NCI-H460 (cell line): ENCODE results near the genes SLC25A17, RBX1, ZC3H7B, DESI1 and CCDC134.

RAMPAGE:
- cytosol, long total RNA = start-site peak on the minus strand at chr22:40819300-40819361, 354 and 295 reads in 2 replicates
- long total RNA = start-site peak on the minus strand at chr22:40819309-40819388, 248 and 326 reads in 2 replicates
- nucleus, long total RNA = start-site peak on the minus strand at chr22:40819303-40819357, 206 and 27 reads in 2 replicates
Measured at GRCh38 chr22:40819148-40820041, at the start of gene SLC25A17. Gene SLC25A17 (minus strand): TSS chr22:40819346.

RAMPAGE:
- cytosol, long total RNA = no peak
- long total RNA = no peak
- nucleus, long total RNA = no peak
Measured at GRCh38 chr22:40922888-40923087, 28.4 kb upstream of the RBX1 start.

RAMPAGE:
- cytosol, long total RNA = start-site peak on the plus strand at chr22:40951366-40951390, 1,937 and 1,682 reads in 2 replicates
- long total RNA = start-site peak on the plus strand at chr22:40951367-40951388, 691 and 2,168 reads in 2 replicates
- nucleus, long total RNA = start-site peak on the plus strand at chr22:40951370-40951388, 233 and 176 reads in 2 replicates
Measured at GRCh38 chr22:40951262-40951520, at the start of gene RBX1. Gene RBX1 (plus strand): TSS chr22:40951378.

DNA sequence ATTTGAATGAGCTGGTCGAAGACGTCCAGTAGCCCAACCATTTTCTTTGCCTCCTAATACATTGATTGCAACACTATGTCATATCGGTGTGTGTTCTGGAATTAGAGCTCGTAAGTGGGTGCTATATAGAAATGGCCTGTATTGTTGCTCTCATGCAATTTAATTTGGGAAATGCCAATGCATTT is 725 bp downstream of the EP300 start:
RAMPAGE:
- cytosol, long total RNA = no peak
- long total RNA = no peak
- nucleus, long total RNA = no peak

RAMPAGE:
- cytosol, long total RNA = no peak
- long total RNA = no peak
- nucleus, long total RNA = no peak
Measured at GRCh38 chr22:41178980-41179581, 26.0 kb upstream of the L3MBTL2 start.

GRCh38 chr22:41247679-41248302 is 7.1 kb upstream of the CHADL start:
RAMPAGE:
- cytosol, long total RNA = no peak
- long total RNA = no peak
- nucleus, long total RNA = no peak

DNA sequence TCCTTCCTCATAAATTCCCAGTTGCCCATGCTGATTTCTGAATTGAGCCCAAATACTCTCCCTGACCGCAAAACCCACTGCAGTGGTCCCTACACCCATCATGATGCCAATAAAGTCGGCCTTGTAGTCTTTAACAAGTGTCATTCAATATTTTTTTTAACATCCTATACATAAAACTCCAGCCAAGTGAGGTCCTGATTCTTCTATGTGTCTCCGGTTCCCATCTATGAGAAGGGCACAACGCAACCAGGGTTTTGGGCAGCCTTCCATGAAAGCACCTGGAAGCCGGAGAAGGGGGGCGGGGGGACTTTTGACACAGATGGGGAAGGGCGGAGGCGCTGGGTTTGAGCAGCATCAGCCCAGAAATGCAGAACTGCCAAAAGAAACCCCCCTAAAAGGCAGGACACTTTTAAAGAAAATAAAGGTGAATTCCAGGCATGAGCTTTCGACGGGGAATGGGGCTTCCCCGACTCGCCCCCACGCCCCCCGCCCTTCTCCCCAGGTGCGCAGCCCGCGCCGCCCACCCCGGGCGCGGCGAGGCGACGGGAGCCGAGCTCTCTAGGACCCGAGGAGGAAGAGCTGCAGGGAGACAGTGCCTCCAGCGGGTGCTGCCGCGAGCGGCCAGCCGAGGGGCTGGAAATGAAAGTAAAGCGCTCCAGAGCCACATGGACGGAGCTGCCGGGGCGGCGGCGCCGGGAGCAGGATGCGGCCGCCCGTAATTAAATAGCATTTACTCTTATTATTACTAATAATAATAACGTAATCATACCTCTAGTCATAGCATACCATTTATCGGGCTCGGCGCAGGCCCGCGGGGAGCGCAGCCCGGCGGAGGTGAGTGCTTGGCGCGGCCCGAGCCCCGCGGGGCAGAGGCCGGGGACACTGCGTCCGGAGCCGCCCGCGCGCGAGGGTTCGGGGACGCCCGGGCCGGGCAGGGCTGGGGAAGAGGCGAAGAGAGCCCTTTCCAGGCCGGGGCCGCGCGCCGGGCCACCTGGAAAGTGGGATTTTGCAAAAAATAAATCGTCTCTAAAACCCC is at the start of gene ZC3H7B:
Gene ZC3H7B, plus strand, starts transcription at position 587 of the 1,036 bp plus-strand sequence.
RAMPAGE:
- cytosol, long total RNA = start-site peak on the plus strand centred at position 616 of the sequence, 92 bp wide, 763 and 250 reads in 2 replicates
- long total RNA = start-site peak on the plus strand centred at position 632 of the sequence, 56 bp wide, 88 and 376 reads in 2 replicates
- nucleus, long total RNA = start-site peak on the plus strand centred at position 640 of the sequence, 53 bp wide, 861 and 466 reads in 2 replicates

DNA sequence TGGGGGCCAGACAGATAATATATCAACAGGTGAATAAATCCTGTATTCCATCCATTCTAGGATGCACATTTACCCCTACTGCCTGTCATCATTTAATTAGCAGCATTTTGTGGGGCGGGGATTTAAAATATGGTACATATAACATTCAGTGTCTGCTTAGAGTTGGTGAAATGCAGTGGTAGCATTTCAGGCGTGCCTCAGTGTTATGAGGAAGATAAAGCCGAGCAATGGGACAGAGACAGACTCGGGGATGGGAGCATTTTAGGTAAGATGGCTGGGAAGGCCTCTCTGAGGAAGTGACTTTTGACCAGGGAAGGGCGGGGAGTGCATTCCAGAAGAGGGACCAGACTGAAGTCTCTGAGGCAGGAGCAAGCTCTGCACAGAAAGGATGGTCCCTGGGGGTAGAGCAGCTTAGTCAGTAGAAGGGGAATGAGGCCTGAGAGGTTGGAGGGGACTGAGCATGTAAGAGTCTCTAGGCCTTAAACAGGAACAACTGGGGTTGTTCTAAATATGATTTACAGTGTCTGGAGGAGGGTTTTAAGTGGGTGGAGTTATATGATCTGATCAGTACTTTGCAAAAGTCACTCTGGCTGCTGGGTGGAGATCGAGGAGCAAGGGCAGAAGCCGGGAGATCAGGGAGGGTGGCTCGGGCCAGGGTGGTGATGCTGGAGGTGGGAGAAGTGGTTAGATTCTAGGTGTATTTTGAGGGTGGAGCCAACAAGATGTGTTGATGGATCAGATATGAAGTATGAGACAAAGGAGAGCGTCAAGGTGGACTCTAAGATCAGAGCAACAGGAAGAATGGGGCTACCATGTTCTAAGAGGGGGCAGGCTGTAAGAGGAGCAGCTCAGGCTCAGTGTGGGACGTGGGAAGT is 31.7 kb upstream of the TEF start:
RAMPAGE:
- cytosol, long total RNA = no peak
- long total RNA = no peak
- nucleus, long total RNA = no peak

DNA sequence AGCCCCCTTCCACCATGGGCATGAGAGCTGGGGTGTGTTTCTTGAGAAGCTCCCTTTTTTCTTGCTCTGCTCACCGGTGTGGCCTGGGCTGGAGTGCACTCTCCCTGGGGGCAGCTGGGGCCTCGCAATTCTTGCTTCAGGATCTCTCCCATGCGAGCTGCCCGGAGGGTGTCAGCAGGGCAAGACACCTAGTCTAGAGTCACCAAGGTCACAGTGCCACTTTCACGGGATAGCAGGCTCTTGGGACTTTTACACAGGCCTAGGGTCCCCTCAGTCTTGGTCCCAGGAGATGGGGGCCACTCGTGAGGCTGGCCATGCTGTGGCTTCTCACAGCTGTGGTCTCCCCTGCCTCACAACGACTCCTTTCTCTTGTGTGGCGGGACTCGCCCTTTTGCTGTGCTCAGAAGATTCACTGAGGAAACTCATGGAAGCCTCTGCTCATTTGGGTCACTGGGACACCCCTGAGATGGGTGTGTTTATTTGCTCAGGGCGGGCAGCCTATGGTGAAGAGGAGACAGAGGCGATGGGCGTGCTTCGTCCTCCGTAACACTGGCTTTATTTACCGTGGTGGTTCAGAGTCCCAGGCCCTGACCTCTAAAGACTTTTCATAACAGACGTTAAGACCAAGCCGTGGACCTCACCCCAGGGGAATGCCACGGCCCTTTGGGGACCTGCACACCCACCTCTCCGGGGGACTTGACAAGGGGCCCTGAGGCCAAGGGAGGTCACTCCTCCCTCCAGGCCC is 15.4 kb downstream of the TEF start:
RAMPAGE:
- cytosol, long total RNA = no peak
- long total RNA = no peak
- nucleus, long total RNA = no peak

GRCh38 chr22:41410166-41410843 is 28.6 kb downstream of the TEF start:
RAMPAGE:
- cytosol, long total RNA = no peak
- long total RNA = no peak
- nucleus, long total RNA = no peak

RAMPAGE:
- cytosol, long total RNA = no peak
- long total RNA = no peak
- nucleus, long total RNA = no peak
Measured at GRCh38 chr22:41613389-41613981, 7.4 kb downstream of the DESI1 start.

DNA sequence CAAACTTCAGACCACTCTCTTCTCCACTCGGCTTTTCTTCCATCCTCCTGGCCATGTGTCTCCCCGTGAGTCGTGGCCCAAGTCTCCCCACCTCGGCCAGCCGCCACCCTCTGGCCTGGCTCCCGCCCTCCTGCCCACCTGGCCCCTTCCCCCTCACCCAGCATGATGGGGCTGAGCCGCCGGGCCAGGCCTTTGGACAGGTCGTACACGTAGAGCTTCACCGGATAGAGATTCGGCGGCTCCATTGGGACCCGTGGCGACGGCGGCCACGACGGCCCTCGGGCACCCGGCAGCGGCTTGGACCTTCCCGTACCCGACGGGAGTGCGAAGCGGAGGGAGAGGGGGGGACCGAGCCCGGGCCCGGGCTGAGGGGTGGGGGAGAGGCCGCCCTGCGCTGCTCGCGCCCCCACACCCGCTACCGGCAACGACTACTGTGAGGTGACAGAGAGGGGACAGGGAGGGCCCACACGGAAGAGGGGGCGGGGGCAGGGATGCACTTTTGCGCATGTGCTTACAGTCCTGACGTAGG is at the start of gene DESI1:
Gene DESI1, minus strand, starts transcription at position 449 of the 529 bp plus-strand sequence.
RAMPAGE:
- cytosol, long total RNA = start-site peak on the minus strand centred at position 435 of the sequence, 31 bp wide, 942 and 159 reads in 2 replicates
- long total RNA = start-site peak on the minus strand centred at position 428 of the sequence, 17 bp wide, 17 and 84 reads in 2 replicates
- nucleus, long total RNA = start-site peak on the minus strand centred at position 428 of the sequence, 17 bp wide, 201 and 66 reads in 2 replicates

GRCh38 chr22:41636395-41636923 is 15.4 kb downstream of the XRCC6 start:
RAMPAGE:
- cytosol, long total RNA = no peak
- long total RNA = no peak
- nucleus, long total RNA = no peak

DNA sequence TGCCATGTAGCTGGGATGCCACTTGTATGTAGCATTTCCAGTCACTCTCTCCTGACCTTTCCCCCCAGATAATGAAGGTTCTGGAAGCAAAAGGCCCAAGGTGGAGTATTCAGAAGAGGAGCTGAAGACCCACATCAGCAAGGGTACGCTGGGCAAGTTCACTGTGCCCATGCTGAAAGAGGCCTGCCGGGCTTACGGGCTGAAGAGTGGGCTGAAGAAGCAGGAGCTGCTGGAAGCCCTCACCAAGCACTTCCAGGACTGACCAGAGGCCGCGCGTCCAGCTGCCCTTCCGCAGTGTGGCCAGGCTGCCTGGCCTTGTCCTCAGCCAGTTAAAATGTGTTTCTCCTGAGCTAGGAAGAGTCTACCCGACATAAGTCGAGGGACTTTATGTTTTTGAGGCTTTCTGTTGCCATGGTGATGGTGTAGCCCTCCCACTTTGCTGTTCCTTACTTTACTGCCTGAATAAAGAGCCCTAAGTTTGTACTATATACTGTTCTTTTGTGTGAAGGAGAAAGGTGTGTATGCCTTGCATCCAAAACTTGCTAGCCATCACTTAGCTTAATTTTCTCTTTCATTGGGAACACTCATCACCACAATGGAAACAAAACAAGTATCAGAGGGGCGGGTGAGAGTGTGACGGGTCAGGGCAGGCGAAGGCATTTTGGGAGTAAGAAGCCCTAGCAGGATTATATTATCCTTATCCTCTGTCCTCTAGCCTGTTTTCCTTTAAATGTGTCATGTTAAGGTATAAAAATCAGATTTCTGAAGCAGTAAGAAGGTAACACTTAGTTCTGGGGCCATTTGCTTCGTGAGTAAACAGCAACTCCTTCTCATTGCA is 24.9 kb downstream of the SNU13 start:
RAMPAGE:
- cytosol, long total RNA = no peak
- long total RNA = no peak
- nucleus, long total RNA = no peak

RAMPAGE:
- cytosol, long total RNA = no peak
- long total RNA = no peak
- nucleus, long total RNA = no peak
Measured at GRCh38 chr22:41746686-41746939, 47.3 kb downstream of the MEI1 start.

DNA sequence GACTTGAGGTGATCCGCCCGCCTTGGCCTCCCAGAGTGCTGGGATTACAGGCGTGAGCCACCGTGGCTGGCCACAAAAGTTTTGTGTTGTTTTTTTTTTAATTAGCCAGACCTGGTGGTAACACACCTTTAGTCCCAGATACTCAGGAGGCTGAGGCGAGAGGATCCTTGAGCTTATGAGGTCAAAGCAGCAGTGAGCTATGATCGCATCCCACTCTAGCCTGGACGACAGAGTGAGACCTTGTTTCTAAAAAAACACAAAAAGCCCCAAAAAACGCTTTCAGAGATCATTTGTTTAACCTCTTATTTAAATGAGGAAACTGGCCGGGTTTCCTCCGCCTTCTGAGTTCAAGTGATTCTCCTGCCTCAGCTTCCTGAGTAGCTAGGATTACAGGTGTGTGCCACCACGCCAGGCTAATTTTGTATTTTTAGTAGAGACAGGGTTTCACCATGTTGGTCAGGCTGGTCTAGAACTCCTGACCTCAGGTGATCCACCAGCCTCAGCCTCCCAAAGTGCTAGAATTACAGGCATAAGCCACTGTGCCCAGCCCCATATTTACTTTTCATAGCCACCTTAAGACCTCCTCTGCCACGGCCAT is 47.1 kb upstream of the CCDC134 start:
RAMPAGE:
- cytosol, long total RNA = no peak
- long total RNA = no peak
- nucleus, long total RNA = no peak

DNA sequence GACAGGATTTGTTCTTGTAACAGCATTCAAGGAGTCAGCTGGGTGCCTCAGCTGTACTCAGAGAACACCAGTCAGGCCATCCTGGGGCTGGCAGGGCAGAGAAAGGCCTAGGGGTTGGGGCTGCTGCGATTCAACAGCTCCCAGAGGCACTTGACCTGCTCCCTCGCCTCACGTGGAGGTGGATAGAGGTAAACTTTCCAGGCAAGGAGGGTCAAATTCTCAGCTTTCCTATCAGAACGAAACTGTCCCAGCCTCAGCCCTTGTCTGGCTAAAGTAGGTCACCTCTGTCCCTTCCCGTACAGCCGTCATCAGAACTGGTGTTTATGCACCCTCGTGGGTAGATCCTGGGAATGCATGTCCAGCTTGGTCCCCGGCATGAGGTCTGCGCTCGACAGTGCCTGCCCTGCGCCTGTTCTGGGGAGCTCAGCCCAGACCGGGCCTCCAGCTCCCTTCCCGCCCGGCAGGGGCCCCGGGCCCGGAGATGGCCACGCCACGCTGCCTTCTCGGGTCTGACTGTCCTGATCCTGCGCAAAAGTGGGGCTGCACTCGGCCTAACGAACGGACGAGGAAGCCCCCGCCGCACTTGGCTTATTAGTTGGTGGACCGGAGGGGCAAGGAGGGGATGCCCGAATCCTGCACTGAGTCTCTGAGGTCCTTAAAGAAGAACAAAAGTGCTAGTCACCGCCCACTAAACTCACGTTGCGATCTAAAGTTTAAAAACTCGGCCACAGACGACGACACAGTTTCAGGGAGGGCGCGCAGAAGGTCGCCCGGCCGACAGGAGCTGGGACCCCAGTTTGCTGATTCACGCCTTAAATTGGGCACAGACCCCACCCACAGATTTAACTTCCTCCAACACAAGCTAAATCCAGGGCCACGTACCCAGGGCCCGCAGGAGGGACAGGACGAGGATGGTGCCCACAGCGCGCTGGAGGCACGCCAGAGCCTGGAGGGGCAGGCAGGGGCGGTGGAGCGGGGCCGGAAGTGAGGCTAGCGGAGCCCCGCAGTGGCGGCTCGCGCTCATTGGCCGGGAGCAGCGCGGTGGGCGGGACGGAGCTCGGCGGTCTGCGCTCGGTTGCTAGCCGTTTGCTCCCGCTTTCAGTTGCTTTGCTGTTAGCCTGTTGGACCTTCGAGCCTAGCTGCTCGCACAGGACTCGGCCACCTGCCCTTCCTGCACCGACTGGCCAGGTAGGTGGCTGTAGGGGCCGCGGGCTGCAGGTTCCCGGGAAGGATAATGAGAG is at the start of gene CCDC134:
Gene CCDC134, plus strand, starts transcription at position 1,101 of the 1,241 bp plus-strand sequence.
RAMPAGE:
- cytosol, long total RNA = no peak
- long total RNA = no peak
- nucleus, long total RNA = no peak

RAMPAGE:
- cytosol, long total RNA = no peak
- long total RNA = no peak
- nucleus, long total RNA = no peak
Measured at GRCh38 chr22:41841211-41841720, 8.4 kb downstream of the SREBF2 start.

DNA sequence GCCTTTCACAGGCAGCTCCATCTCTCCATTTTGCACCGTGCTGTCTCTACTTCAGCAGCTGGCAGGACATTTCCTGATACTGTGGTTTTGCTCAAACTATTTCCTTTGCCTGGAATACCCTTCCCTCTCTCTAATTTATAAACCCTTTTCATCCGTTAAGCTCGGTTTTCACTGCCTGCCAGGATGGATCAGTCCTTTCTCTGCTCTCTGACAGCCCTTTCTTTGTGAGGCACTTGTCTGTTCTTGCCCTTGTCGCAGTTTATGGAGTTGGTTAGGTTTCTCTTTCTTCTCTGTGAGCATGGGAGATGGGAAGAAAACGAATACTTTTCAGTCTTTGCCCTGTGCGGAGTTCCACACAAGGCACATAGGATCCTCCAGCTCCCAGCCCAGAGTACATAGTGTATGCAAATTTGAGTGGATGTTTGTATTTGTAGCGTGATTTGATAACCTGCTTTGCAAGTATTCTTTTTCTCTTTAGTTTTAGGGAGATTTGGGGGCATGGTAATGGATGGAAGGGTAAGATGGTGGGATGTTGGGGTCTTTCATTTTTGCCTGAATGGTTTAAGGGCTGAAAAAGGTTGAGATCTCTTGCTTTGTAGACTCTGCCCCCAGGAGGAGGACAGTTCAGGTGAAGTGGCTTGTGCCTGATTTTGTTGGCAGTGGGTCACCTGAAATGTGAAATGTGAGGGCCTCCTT is 13.9 kb downstream of the SREBF2 start:
RAMPAGE:
- cytosol, long total RNA = no peak
- long total RNA = no peak
- nucleus, long total RNA = no peak

DNA sequence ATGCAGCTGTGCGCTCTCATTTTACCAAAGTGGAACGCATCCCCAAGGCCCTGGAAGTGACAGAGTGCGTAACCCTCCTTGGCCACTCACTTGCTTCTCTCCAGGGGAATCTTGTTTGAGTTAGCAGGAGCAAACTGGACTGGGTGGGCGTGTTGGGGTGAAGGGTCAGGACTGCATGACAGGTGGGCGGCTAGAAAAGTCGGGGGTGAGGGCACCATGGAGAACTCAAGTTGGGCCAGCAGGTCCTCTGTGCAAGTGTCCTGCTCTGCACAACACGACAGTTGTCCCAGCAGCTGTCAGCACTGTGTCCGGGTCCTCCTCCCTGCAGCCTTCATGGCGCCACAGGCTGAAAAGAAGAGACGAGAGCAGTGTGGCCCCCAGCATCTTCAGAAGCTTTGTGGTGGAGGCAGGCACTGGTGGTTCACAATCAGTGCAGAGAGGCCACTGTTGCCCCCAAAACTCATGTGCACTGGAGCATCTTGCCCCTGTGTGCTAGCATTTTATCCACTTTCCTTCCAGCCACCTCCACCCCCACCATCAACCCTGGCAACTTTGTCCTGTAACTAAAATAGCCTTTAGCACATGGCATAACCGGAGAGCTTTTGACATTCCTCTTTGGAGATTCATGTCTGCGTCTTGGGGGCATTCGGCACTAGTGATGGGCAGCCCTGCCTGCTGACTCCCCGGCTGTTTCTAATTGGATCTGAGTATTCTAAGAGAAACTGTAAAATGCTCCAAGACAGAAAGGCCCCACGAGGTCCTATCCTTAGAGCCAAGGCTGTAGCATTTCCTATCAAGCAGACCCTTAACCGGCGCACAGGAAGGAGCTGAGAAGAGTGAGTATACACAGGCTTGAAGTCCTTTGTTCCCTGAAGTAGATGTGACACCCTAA is 15.9 kb downstream of the SHISA8 start:
RAMPAGE:
- cytosol, long total RNA = no peak
- long total RNA = no peak
- nucleus, long total RNA = no peak